Non-pigmented ciliary epithelial cell (primary cell): ENCODE data around the gene NTSR2.

GRCh38 chr2:10119862-10121082, 2.3 kb upstream of the RRM2 start:
- RRBS = 1% methylated on average over 25 of the region's 73 CpGs

- RRBS = 1% methylated on average over 21 of the region's 41 CpGs
Measured at GRCh38 chr2:10122062-10122432, 492 bp upstream of the RRM2 start.

- RRBS = no CpG with 5 or more reads among the region's 5 CpGs
Measured at GRCh38 chr2:10190819-10191200, 68.3 kb downstream of the RRM2 start.

- RRBS = 24% methylated on average over 4 of the region's 14 CpGs
Measured at GRCh38 chr2:10193912-10194445, 71.4 kb downstream of the RRM2 start.

DNA sequence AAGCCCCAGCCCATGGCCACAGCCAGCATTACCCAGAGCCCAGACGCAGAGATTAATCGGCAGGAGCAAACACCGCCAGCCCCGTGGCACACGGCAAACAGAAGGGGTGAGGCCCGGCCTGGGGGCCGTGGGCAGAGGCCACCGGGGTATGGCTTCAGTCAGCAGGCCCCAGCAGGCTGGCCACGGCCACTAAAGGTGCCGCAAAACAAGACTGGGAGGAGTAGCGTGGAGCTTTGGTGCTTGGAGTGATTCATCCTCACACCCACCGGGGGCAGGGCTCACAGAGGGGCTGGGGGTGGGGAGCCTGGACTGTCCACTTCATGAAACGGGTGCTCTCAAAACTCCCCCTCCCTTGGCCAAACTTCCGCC, 61.5 kb upstream of the HPCAL1 start:
- RRBS = no CpG with 5 or more reads among the region's 14 CpGs

- RRBS = no CpG with 5 or more reads among the region's 27 CpGs
Measured at GRCh38 chr2:10301736-10302376, 848 bp upstream of the HPCAL1 start.

DNA sequence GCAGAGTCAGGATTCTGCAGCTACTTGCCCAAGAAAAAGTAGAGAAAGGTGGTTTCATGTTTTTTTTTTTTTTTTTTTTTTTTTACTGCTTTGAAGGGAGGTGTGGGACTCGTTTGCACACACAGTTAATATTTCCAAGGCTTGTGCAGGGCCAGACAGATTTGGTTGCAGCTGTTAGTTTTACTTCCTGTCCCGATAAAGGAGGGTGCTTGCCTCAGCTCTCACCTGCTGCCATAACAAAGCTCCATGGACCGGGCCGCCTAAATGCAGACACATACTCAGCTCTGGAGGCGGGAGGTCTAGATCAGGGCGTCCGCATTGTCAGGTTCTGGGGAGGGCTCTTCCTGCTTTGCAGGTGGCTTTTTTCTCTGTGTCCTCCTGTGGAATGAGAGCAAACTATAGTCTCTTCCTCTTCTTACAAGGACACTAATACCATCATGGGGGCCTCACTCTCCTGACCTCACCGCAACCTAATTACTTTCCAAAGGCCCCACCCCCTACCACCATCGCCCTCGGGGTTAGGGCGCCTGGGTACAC, 69.9 kb downstream of the ODC1 start:
- RRBS = no CpG with 5 or more reads among the region's 11 CpGs

GRCh38 chr2:10400970-10401404, 47.1 kb downstream of the ODC1 start:
- RRBS = 78% methylated on average over 4 of the region's 8 CpGs

GRCh38 chr2:10438350-10439720, 9.3 kb downstream of the ODC1 start:
- RRBS = 81% methylated on average over 2 of the region's 27 CpGs

DNA sequence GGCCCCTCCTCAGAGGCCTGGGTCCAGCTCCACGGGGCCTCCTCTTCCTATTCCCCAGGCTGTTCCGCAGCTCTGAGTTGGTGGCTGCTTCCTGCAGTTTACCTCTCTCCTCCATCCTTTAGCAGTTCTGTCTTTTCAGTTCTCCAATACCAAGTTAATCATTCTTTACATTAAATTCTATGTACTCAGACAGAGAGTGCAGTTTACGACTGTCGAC, 87.7 kb downstream of the NOL10 start:
- RRBS = no CpG with 5 or more reads among the region's 4 CpGs

GRCh38 chr2:11192155-11192957, 37.1 kb downstream of the SLC66A3 start:
- RRBS = no CpG with 5 or more reads among the region's 9 CpGs

DNA sequence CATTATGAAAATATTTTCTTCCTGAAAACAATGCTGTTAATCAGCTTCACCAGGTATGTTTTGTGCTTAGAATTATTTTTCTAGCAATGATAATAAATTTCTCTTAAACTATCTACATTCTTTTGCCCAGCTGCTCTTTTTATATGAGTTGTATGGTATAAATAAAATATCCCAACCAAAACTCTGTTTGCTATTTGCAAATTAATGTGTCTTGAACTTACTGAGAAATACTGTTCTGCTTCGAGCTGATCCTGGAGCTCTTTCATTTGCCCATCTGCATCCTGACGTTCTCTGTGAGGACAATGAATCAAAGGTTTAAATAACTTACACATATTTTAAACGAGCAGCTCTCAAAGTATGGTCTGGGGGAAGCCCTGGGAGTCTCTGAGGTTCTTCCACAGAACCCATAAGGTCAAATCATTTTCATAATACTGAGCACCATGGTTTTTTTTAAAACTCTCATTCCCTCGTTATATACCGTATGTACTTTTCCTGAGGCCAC, 46.6 kb downstream of the SLC66A3 start:
- RRBS = no CpG with 5 or more reads among the region's 5 CpGs

- RRBS = no CpG with 5 or more reads among the region's 3 CpGs
Measured at GRCh38 chr2:11303779-11304398, 40.5 kb downstream of the ROCK2 start.

DNA sequence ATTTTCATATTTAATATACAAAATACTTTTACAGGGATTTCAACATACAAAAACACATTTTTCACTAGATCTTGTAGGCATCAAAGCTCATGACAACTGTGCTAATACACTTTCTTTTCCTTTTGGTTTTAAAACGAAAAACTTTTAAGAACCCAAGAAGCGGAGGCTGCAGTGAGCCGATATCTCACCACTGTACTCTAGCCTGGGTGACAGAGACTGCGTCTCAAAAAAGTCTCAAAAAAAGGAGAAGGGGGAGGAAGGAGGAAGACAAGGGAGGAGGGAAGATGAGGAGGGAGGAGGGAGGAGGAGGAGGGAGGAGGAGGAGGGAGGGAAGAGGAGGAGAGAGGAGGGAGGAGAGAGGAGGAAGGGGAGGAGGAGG, 14.0 kb downstream of the ROCK2 start:
- RRBS = no CpG with 5 or more reads among the region's 4 CpGs

- RRBS = 9% methylated on average over 33 of the region's 52 CpGs
Measured at GRCh38 chr2:11481945-11482512, 16.1 kb upstream of the E2F6 start.

GRCh38 chr2:11569375-11569731, 35.5 kb downstream of the GREB1 start:
- RRBS = no CpG with 5 or more reads among the region's 9 CpGs

DNA sequence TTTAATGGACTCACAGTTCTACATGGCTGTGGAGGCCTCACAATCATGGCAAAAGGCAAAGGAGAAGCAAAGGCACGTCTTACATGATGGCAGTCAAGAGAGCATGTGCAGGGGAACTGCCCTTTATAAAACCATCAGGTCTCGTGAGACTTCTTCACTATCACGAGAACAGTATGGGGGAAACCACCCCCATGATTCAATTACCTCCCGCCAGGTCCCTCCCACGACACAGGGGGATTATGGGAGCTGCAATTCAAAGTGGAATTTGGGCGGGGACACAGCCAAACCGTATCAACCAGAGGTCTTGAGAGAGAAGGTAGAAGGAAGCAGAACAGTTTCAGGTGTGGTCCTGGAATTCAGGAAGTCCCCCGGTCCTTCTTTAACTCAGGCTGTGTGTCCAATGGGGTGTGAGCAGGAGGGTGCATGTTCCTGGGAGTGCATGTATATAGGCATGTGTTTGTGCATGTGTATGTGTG, 46.2 kb downstream of the GREB1 start:
- RRBS = no CpG with 5 or more reads among the region's 8 CpGs

DNA sequence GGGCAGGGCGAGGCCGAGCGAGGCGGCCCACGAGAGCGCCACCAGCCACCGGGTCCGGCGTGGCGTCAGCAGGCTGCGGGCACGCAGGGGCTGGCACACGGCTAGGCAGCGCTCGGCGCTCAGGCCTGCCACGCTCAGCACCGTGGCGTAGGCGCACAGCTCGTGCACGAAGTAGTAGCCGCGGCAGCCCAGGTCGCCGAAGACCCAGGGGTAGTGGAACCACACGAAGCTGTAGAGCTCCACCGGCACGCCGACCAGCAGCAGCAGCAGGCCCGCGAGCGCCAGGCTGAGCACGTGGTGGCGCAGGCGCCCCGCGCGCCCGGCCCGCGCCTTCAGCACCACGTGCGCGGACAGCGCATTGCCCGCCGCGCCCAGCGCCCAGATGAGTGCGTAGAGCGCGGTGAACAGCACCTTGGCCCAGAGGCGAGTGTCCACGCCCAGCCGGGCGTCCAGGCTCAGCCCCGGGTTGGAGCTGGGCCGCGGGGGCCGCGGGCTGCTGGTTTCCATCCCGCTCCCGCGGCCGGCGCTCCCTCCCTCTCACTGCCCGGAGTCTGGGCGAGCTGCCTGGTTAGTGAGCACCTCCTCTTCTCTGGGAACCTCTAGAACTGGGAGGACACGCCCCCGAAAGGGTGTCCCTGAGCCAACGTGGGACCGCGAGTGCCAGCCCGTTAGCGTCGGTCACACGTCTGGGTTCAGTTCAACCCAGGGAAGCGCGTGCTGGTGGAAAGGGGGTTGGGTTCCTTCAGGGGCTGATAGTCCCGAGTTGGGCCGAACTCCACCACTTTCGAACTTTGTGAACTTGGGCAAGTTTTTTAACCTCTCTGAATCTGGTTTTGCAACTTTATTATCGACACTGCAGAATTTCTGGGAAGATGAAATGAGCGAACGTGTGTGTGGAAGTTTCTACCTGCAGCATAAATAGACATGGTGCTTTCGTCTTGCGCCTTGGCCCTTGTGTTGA, at the start of gene NTSR2:
TSS of gene NTSR2 (minus strand) at position 573 of the 961 bp plus-strand sequence.
- RRBS = 5% methylated on average over 26 of the region's 88 CpGs

DNA sequence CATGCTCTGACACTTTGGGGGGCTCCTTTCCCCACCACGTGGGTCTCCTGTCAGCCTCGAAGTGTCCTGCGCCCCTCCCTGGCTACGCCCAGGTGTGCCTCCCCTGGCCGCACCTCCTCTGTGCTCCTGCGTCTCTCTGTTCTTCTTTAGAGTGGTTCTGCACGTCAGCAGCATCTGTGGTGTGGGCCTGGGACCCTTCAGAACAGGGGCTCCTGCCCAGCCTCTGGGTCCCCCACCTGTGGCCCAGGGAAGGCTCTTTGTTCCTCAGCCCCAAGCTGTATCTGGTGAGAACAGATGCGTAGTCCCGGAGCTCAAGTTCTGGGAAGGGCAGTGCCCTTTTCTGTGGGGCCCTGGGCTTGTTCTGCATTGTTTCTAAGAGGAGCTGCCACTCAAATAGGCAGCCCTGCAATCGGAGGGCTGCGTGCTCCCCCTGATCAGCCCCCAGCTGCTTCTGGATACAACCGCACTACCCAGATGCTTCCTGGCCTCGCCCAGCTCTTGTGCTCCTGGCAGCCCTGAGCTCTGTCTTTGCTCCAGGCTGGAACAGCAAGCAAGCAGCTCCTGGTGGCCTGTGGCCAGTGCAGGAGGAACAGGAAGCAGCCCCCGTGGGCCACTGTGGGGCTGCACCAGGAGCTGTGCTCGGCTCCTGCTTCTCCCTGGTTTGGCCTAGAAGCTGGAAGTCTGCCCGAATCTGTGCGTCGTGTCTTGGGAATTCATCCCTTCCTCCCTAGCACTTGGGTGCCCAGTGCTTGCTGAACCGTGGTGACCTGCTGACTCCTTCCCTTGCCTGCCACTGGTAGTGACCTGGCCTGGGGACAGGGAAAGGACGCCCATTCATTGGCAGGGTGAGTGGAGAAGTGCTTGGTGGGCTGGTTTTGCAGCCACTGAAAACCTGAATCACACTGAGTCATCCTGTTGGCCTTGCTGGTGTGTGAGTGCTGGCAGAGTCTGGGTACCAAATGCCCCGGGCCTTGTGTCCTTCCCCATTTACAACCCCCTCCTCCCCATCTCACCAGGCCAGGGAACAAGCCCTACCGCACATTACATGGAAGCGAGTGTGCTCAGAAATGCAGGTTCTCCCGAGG, 27.2 kb upstream of the NTSR2 start:
- RRBS = no CpG with 5 or more reads among the region's 24 CpGs

GRCh38 chr2:11710300-11710765, 36.1 kb upstream of the LPIN1 start:
- RRBS = no CpG with 5 or more reads among the region's 3 CpGs